Melanocyte of skin (primary cell): ENCODE measurements around a stretch of chr15.

GRCh38 chr15:84749155-84749954 lies 963 bp downstream of the ZNF592 start:
- CAGE, long polyA plus RNA, 2 experiments: no peak in any of the 2 experiments

- CAGE, long polyA plus RNA, 2 experiments: no peak in any of the 2 experiments
Observed at GRCh38 chr15:84773605-84774155, 25.3 kb downstream of the ZNF592 start.

GRCh38 chr15:84826384-84827060 lies 9.4 kb downstream of the ALPK3 start:
- CAGE, long polyA plus RNA, 2 experiments: no peak in any of the 2 experiments

DNA sequence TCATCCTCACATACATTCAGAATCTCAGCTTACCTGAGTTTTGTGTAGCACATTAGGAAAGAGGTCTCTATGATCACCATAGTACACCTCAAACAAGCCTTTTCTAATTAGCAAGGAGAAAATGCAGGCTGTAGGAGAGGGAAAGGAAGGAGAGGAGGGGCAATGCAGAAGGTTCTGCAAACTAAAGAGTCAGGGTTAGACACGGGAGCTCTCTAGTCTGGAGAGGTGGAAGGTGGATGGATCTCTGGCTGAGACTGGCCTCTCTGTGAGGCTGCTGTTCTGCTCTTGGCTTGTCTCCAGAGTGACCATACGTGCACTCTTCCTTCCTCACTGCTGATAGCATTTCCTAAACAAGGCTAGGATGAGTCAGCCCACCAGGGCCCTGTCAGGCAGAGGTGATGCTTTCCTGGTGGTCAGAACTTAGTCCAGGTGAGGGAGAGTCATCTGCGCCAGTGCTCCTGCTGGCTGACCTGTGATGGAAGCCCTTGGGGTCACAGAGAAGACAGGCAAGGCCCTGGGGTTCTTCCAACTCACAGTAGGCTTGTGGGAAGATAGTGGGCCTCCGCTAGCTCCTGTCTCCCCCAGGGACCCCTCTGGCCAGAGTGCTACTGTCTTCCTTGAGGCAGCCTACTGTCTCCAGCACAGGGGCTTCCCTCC lies 16.2 kb downstream of the ALPK3 start:
- CAGE, long polyA plus RNA, 2 experiments: no peak in any of the 2 experiments

DNA sequence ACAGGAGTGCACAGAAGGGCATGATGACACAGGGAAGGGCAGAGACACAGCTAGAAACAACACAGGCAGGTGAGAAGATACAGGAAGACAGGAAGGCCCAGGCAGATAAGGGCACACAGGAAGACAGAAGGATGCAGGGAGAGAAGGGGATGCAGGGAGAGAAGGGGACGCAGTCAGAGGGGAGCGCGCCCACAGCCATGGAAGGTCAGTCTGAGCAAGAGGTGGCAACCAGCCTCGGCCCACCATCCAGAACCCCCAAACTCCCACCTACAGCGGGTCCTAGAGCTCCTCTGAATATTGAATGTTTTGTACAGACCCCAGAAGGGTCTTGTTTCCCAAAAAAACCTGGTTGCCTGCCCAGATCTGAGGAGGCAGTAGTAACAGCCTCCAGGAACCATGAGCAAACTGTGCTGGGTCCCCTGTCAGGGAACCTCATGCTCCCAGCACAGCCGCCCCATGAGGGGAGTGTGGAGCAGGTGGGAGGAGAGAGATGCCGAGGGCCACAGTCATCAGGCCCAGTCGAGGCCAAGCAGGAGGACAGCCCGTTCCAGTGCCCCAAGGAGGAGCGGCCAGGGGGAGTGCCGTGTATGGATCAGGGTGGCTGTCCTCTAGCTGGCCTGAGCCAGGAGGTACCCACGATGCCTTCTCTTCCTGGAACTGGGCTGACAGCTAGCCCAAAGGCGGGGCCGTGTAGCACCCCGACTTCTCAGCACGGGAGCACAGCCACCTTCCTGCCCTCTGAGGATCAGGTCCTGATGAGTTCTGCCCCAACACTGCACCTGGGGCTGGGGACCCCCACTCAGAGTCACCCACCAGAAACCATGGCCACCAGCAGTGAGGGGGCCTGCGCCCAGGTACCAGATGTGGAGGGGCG lies 27.5 kb upstream of the SLC28A1 start:
- CAGE, long polyA plus RNA, 2 experiments: no peak in any of the 2 experiments

DNA sequence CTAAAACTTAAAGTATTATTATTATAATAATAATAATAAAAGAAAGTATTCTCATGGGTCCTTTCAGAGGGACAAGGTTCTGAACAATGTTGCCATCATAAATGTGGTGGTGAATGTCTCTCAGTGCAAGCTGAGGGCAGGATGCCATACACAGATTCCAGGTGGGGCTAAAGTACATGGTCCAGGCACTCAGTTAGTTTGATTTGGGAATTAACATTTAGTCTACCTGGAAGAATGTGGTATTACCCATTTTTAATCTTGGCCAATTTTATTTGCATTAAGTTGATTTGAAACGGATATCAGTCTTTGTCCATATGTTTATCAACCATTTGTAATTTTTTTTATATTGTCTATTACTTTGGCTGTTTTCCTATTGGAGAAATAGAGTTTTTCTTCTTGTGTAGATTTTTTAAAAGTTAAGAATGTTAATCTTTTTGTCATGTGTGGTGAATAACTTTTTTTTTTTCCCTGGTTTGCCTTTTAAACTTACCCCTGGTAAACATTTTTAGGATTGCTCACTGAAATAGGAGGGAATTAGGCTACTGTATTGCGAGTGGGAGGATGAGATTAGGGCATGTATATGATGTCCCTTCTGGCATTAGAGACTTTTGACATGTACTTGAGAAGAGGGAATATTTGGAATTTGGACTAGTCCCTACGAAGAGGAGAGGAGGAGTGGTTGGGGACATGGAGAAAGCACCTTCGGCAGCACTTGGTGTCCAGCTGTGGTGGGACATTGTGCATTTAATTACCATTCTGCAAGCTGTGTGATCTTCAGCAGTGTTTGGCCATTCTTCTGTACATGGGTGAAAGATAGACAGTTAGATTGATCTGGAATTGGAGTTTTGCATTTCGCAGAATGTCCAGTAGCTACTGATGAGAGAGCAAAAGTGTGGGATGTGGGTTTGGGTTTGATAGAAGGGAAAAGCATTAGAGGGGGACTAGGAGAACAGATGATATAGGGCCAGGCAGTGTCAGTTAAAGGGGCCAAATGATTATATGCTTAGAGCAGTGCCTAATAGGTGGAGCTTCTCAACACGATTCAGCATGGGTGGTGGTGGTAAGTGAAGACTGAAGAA lies 24.9 kb downstream of the PDE8A start:
- CAGE, long polyA plus RNA, 2 experiments: no peak in any of the 2 experiments

DNA sequence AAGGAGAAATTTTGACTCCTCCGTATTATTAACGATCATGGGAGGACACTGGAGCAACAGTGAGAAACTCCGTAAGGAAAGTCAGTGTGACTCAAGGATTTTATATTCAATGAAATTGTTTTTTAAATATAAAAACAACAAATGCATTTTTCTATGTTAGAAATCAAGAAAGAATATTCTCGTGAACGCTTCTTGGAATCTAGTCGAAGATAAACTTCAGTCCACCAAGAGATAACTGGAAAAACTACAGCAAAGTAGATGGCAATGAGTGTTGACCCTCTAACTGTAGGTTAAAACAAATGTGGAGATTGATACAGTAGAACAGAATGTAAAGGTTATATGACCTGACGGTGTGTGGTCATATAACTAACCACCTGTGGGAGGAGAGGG lies 52.5 kb downstream of the PDE8A start:
- CAGE, long polyA plus RNA, 2 experiments: no peak in any of the 2 experiments

DNA sequence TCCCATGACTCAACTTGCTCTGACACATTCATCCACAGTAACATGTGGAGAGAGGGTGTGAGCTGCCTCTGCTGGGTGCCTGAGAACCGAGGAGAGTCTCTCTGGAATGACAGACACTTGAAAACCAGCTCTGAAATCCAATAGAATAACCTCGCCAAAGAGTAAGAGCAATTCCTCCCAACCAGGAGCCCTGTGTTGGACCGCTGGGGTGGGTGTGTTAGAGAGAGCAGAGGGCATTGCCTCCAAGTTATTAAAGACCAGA lies 35.8 kb upstream of the AKAP13 start:
- CAGE, long polyA plus RNA, 2 experiments: no peak in any of the 2 experiments

DNA sequence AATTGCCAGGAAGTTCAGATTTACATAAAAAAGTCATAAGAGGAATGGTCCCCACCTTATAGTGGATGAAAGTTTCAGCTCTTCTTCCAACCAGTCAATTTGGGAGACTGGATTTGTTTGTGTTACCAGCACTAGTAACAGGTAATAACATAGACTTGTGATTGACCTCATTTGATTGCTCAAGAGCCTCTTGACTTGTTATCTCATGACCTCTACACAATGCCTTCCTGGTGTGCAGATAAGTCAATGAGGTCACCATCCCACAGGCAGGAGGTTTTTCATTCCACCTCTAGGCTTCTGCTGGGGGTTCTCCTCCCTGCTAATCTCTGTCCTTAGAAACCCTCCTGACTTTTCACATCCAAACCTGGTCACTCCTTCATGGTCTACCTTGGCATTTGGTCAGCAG lies 33.7 kb upstream of the AKAP13 start:
- CAGE, long polyA plus RNA, 2 experiments: no peak in any of the 2 experiments

DNA sequence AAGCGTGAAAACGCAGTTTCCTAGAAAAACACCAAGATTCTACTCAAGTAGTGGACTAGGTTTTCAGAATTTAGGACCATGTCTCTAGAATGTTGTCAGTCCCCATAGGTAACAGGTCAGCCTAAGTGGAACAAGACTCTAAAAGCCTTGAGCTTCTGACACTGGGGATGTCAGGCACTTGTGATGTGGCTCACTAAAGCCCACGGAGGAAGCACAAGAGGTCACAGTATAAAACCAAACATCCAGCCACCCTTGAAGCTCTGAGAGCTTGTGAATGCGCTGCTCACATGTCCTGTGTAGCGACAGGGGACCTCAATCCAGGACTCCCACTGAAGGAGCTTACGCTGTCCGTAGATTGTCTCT lies 32.4 kb upstream of the AKAP13 start:
- CAGE, long polyA plus RNA, 2 experiments: no peak in any of the 2 experiments

GRCh38 chr15:85407939-85408871 lies 27.8 kb downstream of the AKAP13 start:
- CAGE, long polyA plus RNA, 2 experiments: no peak in any of the 2 experiments

GRCh38 chr15:85415536-85416150 lies 35.2 kb downstream of the AKAP13 start:
- CAGE, long polyA plus RNA, 2 experiments: no peak in any of the 2 experiments

DNA sequence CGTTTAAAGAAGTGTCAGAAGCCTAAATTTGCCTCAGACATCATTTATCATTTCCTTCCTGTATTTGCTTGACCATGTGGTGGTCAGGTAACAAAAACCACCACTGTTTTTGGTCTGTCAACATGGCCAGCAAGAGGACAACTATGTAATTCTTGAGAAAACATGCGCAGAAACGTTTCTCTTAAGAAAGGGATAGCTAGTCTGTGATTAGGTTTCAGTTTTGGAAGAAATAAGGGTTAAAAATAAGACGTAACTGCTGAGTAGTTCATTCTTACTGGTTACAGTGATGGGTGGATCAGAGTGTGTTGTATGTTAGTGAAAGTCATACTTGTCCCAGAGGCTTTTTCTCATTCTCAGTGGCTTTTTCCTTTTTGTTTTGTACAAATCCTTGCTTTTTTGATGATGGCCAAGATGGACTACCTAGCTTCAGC lies 204.5 kb downstream of the AKAP13 start:
- CAGE, long polyA plus RNA, 2 experiments: no peak in any of the 2 experiments

DNA sequence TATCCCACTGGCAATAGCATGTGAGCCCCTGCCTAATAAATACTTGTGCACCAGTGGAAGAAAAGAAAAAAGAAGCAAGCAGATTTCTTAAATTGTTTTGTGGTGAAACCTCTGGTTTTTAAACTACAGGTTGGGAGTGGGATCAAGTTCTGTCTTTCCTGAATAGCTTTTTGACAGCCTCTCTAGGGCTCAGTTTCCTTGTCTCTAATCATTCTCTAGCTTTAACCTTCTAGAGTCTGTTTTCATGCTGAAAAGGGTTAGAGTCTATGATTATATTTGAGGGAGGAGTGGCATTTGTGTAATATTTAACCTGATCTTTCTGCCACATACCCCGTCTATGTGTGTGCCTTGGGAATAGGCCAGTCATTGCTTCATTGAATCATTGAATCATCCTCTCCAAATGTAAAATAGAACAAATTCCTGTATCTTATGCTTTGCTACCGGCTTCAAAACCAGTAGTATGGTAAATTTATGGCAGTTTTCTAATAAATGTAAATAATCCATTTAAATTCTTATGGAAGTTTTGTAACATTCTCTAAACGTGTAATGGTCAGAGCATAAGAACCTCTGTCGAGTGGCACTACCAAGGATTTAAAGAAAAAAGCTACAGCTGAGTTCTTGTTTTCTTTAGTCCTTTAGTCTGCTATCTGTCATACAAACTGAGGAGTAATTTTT lies 204.8 kb downstream of the KLHL25 start:
- CAGE, long polyA plus RNA, 2 experiments: no peak in any of the 2 experiments

- CAGE, long polyA plus RNA, 2 experiments: no peak in any of the 2 experiments
Observed at GRCh38 chr15:85606570-85607089, 188.1 kb downstream of the KLHL25 start.

GRCh38 chr15:85621105-85621379 lies 173.7 kb downstream of the KLHL25 start:
- CAGE, long polyA plus RNA, 2 experiments: no peak in any of the 2 experiments

DNA sequence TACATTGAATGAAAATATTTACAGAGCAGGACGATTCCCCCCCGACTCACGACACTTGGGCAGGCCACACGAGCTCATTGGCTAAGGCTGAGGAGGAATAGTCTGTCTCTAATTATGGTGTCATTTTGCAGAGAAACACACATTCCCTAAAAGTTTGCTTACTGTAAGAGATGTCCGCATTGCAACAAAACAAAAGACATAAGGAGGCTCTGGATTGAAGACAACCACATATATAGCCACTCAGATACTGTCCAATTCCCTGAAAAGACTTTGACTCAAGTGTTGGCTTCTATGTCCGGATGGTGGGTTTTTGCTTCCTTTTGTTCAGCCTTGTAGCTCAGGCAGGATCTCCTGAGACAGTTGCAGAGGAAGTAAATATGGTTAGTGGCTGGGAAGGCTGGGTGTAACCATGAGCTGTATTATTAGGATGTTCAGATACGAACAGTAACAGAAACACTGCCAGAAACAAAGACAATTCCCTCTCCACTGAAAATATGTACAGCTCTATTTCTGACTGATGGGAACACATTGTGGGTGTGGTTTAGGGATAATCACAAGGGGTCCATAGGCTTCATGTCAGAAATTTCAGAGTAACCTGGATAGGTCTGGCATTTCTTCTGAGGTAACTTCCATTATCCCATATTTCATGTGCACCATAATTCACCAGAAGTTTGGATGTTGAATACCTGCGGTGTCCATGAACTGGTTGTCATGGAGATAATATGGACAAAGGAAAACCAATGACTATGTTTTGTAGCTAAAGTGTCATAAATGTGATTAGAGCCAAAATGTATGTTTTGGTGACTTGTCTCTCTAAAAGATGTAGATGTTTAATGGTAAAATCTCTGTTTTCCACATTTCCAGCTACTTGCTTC lies 170.2 kb downstream of the KLHL25 start:
- CAGE, long polyA plus RNA, 2 experiments: no peak in any of the 2 experiments

DNA sequence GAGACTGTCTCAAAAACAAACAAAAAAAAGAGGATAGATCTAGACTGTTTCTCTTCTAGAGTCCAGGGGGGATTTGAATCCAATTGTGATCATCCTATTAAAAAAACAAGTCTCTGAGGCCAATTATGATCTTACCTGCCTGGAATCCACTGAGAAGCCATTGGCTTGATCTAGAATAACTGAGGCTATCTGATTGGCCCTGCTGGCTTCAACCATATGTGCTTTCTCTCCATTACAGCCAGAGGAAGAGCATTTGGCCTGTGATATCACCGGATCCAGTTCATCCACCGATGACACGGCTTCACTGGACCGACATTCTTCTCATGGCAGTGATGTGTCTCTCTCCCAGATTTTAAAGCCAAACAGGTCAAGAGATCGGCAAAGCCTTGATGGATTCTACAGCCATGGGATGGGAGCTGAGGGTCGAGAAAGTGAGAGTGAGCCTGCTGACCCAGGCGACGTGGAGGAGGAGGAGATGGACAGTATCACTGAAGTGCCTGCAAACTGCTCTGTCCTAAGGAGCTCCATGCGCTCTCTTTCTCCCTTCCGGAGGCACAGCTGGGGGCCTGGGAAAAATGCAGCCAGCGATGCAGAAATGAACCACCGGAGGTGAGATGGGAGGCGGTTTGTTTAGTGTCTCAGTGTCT lies 139.4 kb downstream of the KLHL25 start:
- CAGE, long polyA plus RNA, 2 experiments: no peak in any of the 2 experiments

GRCh38 chr15:85667925-85668577 lies 126.7 kb downstream of the KLHL25 start:
- CAGE, long polyA plus RNA, 2 experiments: no peak in any of the 2 experiments

- CAGE, long polyA plus RNA, 2 experiments: no peak in any of the 2 experiments
Observed at GRCh38 chr15:85704648-85705448, 89.9 kb downstream of the KLHL25 start.